UCH-1 (cell line): ENCODE data around the gene PRR27.

- RRBS = no CpG with 5 or more reads among the region's 2 CpGs
Observed at GRCh38 chr4:69713378-69714011, 46.9 kb downstream of the SULT1B1 start.

DNA sequence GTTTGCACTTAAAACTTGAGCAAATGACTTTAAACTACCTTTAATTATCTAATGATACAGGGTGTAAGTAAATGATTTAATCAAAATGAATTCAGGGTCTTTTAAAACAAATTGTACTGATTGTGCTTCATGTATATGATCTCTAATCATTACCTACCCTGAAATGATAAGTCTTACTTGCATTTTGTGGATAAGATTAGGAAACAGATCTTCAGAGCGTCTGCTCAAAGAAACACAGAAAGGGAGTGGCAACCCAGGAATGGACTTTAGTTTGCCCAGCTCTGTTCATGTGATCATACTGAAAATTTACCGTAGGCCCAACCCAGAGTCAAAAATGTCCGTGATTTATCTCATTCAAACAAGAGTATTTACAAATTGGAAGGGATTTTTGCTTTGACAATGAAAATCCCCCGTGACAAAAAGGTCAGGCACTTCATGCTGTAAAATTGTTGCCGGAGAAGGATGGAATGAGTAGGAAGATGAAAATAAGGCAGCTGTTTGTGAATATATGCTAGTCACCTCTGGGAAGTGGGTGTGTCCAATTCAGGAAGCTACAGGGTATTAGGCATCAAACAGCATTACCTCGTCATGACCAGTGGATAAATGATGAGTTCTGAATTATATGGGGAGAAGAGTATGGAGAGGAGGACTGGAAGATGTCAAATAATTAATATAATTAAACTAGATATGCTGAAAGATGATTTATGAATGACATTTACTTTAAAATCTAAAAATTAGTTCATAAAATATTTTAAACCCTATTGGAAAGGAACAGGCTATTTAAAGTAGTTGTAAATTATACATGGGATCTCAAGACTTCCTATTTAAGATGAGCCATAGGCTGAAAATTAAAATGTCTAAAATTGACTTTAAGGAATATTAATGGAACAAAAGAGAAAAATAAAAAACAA, 1.2 kb downstream of the SULT1B1 start:
- RRBS = no CpG with 5 or more reads among the region's 6 CpGs

- RRBS = no CpG with 5 or more reads among the region's 11 CpGs
Observed at GRCh38 chr4:69825506-69825878, 34.5 kb downstream of the SULT1E1 start.

DNA sequence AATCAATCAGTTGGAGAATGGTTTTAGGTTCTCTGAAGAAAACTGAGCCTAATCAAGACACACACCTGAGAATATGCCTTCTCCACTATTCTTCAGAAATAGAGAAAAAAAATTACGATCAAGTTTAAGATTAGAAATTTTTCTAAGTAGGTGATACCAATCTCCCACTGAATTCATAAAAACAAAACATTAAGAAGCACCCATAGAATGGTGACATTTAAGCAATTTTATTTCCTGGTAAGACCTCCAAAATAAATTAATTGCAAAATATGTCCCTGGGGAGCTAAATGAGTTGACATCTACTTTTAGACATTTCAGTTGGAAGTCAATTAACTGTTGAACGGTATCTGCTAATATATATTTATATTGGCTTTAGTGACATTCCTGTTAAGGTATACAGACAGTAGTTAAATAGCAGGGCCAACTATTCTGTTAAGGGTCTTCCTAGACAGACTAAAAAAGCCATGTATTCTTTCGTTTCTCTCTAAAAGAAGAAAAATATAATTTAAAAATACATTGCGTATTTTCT, at the start of gene PRR27:
Gene PRR27, plus strand, starts transcription at position 435 of the 529 bp plus-strand sequence.
- RRBS = no CpG with 5 or more reads among the region's 4 CpGs

- RRBS = no CpG with 5 or more reads among the region's 8 CpGs
Observed at GRCh38 chr4:70637114-70637893, 8.8 kb downstream of the ENAM start.

GRCh38 chr4:70687420-70688096, 774 bp upstream of the UTP3 start:
- RRBS = no CpG with 5 or more reads among the region's 27 CpGs

- RRBS = no CpG with 5 or more reads among the region's 7 CpGs
Observed at GRCh38 chr4:70706126-70706628, 15.6 kb upstream of the RUFY3 start.

DNA sequence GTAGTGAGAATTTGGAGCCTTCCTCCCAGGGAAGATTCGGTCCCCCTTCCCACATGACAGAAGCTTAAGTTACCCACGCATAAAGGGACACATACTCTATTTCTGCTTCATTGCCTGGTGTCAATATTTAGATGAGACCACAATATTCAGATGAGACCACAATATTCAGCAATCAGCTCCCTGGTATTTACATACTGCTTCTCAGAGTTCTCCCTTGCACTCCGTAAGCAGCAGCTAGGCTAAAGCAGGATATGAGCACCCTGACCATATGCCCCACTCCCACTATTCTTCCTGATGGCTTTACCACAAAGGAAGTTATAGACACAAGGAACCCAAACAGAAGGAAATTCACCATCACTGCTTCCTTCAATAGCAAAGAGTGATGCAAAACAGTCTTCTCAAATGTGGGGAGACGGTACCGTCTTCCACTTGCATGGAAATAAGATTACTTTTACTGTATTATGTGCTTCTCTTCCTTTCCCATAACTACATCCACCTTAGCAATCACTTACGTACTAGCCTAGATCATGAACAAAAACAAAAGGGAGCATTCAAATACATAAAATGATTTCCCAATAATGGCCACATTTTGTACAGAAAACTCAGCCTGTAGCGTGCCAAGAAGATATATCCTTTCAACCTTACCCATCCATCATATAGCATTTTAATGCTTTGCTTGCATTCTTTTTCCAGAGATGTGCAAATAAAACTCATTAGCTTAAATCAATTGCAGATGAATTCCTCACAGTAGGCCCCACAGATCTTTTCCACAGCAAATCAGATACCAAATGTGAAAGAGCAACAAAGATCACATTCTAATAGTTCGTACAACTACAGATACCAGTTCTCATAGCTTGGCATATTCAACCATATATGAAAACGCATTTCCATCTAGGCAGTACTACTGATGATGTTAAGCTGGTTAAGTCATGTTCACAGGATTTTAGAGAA, 20.9 kb downstream of the GRSF1 start:
- RRBS = no CpG with 5 or more reads among the region's 9 CpGs

- RRBS = no CpG with 5 or more reads among the region's 5 CpGs
Observed at GRCh38 chr4:70833004-70833400, 6.7 kb downstream of the GRSF1 start.

- RRBS = no CpG with 5 or more reads among the region's 5 CpGs
Observed at GRCh38 chr4:70844098-70844422, 4.4 kb upstream of the GRSF1 start.

- RRBS = no CpG with 5 or more reads among the region's 9 CpGs
Observed at GRCh38 chr4:71229390-71229990, 42.4 kb downstream of the SLC4A4 start.

DNA sequence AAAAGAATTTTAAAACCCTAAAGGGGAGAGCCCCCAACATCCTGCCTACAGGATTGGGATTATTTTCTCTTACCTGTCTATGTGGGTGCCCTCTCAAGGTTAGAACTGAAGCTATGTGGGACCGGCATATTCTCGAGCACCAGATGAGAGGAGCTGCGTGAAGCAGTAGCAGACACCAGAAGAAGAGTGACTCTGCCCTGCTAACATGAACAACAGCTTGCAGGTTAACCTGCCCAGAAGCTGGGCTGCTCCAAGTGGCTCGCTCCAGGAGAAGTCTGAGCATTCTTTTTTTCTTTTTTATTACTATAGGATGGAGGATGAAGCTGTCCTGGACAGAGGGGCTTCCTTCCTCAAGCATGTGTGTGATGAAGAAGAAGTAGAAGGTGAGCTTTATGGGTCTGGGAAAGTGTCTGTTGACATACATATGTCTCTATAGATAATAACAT, 49.2 kb downstream of the SLC4A4 start:
- RRBS = no CpG with 5 or more reads among the region's 4 CpGs

DNA sequence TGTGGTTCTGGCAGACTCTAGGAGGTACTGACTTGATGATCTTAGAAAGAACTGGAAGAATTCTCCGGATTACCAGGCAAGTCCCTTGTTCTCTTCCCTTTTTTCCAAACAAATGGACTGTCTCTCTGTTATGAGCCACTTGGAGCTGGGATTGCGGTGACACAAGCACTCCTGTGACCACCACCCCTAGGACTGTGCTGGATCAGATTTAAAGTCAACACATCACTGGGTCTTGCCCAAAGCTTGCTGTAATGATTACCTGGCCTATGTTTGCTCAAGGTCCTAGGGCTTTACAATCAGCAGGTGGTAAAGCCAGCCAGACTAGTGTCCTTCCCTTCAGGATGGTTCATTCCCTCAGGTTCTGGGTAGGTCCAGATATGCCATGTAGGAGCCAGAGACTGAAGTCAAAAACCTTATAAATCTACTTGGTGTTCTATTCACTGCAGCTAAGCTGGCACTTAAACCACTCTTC, 144.7 kb downstream of the COX18 start:
- RRBS = no CpG with 5 or more reads among the region's 2 CpGs

GRCh38 chr4:73120068-73120555, 50.6 kb upstream of the COX18 start:
- RRBS = no CpG with 5 or more reads among the region's 4 CpGs

GRCh38 chr4:73139593-73140415, 70.3 kb upstream of the COX18 start:
- RRBS = no CpG with 5 or more reads among the region's 7 CpGs

GRCh38 chr4:73153877-73154278, 84.4 kb upstream of the COX18 start:
- RRBS = no CpG with 5 or more reads among the region's 2 CpGs

DNA sequence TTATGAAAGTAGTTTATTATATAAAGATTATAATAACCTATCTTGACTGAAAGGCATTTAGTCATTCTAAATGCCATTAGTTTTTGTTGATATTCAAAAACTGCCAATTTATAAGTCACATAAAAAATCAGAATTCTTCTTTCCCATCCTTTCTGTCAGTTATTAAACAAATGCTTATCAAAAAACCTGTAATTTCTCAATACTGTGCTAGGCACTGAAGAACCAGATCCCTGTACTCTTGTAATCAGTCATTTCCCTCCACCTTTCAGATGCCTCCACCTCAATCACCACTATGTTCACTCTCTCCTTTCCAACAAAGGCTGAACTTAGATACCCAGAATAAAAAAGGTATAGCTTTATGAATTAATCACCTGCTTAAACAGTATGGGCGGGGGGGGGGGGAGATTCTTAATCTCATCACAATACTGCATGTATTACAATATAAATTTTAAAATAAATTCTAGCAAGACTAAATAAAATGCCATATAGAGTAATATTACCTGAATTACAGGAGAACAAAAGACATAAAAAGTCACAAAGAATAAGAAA, 57.9 kb downstream of the ANKRD17 start:
- RRBS = no CpG with 5 or more reads among the region's 1 CpG

DNA sequence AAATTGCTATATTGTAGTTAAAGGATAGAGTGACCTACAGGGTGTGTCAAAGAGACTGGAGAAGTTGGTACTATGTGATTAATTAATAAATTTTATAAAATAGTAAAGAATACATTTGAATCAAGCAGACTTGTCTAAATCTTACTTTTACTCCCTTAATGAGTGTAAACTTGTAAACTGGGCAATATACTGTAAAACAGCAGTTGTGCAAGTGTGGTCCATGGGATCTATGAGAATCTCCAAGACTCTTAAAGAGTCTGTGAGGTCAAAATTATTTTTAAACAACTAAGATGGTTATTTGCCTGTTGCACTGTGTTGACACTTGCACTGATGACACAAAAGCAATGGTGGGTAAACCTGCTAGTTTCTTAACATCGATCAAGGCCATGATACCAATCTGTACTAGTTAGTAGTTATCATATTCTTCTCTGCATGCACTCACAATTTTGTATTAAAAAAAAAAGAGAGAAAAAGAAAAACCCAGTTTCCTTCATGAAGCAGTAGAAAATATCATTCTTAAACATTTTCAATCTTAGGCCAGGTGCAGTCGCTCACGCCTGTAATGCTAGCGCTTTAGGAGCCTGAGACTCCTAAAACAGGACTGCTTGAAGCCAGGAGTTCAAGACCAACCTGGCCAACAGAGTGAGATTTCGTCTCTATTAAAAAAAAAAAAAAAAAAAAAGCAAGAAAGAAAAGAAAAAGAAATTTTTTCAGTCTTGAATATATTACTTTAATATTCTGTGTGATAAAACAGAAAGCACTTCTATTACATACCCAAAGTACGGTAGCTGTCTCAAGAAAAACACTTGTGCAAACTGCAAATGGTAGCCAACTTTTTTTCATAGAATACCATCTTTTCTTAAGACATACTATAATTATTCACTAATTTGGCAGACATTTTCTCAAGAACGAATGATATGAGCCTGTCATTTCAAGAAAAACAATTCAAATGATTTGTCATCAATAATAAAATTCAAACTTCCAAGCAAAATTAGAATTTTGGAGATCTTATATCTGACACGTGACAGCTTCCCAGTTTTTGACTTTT, 44.1 kb downstream of the ANKRD17 start:
- RRBS = no CpG with 5 or more reads among the region's 8 CpGs

GRCh38 chr4:73239177-73240211, 19.1 kb downstream of the ANKRD17 start:
- RRBS = no CpG with 5 or more reads among the region's 1 CpG